Paraaortic lymph node (tissue), 1 donor: ENCODE measurements around a stretch of chr1.

DNA sequence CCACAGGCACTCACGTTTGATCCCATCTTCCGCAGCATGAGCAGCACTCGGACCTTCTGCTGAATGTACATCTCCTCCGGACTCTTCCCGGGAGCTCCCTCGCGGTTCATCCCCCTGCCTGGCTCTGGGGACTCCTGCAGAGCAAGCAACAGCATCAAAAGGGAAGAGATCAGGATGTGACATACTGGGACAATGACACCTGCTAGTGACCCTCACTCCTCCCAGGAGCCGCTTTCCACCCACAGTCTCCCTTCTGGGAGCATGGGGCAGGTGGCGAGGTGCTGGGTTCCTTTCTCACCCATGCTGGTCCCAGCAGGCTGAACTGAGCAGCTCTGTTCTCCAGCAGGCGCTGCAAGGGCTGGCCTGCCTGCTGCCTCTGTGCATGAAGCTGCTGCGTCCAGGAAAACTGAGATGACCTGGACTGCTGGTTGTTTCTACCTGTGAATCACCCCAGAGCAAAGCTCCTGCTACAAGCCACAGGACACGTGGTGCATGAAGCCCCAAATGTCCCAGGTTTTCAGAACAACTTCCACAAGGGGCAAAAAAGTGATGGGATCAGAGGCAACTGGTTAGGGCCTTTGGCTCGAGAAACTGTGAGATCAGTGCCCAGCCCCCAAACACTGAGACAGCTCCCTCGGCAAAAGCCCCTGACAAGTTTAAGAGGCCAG lies 38.0 kb downstream of the CTNNBIP1 start:
- PRO-cap, result no peak

DNA sequence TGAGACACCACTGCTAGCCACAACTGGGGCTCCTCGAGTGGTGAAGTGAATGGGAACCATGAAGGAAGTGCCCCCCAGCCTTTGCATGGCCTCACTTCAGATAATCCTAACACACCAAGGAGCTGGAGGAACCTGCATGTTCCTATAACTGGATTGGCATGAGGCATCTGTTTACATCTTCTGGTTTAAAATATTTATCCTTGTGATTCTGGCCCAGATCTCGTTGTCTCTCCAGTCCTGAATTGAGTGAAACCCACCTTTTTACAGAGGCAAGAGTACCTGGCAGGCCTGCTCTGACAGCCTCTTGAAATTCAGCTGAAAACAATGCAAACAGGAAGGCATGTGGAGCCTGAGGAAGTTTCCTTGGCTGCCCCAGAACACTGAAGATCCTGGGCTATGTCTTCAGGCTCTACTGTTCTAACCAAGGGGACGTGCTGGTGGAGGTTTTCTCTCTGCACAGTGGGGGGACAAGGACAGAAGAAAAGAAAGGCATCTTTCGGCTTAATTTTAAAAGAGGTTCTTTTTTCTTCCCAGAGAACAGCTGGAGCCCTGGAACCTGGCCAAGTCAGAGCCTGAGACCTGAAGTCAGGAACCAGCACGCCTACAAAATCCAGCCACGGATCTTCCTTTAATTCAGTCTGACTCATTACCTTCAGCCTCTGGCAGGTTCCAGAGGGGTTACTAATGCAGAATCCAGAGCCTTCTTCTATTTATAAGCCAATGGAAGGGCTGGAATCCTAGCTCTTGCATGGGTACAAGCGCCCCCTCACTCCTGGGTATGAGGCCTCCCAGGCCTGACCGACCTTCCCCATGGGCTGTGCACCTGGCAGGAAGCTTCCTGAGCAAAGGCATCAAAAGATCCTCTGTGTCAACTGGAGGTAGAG lies 19.9 kb downstream of the CTNNBIP1 start:
- PRO-cap, result no peak

- PRO-cap, result no peak
Observed at GRCh38 chr1:10179246-10180102, 30.9 kb upstream of the KIF1B start.

DNA sequence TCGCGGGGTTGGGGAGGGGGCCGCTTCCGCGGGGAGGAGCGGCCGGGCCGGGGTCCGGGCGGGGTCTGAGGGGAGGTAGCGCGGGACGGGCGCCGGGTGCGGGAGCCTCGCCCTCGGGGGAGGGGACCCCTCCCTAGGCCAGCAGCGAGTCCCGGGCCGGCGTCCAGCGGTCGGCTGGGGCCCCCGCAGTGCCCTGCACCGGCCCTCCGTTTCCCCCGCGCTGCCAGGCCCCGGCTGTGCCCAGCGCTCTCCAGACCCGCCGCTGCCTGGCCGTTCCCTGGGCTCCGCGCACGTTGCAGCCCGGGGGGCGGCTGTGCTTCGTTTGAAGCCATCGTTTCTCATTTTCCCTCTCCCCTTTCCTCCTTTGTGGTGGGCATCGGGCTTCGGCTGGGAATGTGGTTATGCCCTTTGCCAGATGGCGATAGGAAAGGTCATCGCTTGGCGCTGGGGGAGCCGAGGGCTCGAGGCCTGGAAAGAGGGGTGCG lies 587 bp downstream of the KIF1B start:
- PRO-cap, result no peak

DNA sequence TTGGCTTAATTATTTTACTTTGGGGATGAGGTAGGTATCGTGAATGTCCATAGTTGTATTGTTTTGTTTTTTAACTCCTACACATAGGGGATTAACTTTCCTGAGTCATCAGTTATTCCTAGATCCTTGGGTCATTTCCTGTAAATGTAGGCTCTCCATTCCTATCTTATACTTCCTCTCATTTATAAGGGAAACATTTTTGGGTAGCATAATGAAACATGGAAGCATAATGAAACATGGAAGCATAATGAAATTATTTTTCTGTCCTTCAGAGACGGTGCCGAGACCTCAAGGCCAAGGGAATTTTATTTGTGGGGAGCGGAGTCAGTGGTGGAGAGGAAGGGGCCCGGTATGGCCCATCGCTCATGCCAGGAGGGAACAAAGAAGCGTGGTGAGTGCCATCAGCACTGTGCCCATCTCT lies 5.0 kb downstream of the PGD start:
- PRO-cap, result no peak

DNA sequence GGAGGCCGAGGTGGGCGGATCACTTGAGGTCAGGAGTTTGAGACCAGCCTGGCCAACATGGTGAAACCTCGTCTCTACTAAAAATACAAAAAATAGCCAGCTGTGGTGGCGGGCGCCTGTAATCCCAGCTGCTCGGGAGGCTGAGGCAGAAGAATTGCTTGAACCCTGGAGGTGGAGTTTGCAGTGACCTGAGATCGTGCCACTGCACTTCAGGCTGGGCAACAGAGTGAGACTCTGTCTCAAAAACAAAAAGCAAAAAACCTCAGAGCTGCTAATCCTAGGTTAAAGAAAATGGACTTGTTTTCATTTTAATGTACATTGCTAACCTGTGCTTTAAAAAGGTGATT lies 82.6 kb downstream of the PEX14 start:
- PRO-cap, result no peak

DNA sequence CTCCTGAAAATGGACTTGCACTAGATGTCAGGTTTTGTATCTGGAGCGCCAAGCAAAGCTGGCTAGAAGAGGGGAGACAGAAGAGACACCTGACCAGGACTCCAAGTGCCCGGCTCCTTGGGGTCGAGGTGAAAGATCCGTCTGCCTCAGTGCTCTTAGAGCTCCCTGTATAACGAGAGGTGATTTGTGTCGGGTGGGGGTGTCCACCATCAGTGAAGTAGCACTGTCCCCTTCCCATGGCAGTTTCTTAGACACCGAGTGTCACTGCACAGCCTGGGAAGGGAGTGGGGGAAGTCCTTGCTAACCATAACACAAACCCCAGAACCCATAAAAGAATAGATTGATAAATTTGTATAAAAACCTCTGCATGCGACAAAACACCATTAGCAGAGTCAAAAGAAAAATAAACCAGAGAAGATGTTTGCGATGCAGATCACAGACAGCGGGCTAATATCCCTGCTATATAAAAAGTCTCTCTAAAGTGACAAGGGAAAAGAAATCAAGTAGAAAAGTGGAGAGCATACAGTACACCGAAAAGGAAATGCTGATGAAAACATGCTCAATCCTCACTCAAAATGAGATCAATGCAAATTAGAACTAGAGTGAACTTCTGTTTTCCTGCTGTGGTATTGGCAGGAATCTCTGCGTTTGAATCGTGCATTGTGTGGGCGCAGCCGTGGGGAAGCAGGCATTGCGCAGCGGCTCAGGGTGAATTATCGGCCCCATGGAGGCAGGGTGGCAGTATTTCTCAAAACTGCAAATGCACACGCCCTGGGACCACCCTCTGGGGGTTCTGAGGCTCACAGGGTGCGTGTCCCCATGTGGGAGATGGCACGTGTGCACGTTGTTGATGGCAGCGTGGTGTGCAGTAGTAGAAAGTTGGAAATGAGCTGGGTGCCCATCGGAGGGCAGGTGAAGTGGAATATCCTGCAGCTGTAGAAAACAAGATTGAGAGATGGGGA lies 140.4 kb downstream of the PEX14 start:
- PRO-cap, result no peak

- PRO-cap, result no peak
Observed at GRCh38 chr1:10622483-10623280, 147.9 kb downstream of the PEX14 start.

DNA sequence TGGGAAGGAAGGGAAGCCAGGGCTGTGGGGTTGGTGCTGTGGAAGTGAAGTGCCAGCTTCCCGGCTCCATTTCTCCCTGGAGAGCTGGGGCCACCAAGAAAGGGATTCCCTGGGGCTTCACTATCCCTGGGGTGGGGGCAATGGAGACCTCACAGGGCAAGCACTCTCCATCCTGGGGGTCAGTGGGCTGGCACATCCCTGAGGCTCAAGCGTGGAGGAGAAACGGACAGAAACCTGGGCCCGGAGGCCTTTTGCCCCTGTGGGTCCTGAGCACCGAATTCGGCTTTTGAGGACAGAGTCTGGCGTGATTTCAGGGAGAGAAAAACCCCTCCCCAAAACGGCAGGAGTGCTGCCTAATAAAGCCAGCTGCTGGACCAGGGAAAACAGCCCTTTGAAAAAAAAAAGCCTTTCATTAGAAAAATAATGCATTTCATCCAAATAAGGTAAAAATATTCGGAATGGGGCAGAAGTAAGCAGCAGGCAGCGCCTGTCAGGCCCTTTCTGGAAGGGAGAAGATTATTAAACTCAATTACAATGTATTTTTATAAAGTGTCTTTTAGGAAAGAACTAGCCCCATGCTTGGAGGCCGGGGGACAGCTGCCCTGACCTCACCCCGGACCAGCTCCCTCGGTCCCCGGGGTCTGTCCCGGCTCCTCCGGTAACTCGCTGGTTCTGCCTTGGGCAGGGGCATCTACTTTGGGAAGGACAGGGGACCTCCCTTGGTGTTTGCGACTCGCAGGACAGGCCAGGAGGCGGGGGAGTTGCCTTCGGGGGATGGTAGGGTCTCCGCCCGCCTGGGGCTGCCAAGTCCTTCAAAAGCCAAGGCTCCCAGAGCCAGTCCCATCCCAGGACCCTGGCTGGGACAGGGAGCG lies 157.6 kb downstream of the PEX14 start:
- PRO-cap, result bidirectional peak, plus-strand start at position 576 of the sequence, minus-strand start at position 288 of the sequence

- PRO-cap, result no peak
Observed at GRCh38 chr1:10635995-10636534, 160.4 kb downstream of the CASZ1 start.

- PRO-cap, result unidirectional peak, minus-strand start at chr1:10638443
Observed at GRCh38 chr1:10637887-10638659, 158.4 kb downstream of the CASZ1 start.

DNA sequence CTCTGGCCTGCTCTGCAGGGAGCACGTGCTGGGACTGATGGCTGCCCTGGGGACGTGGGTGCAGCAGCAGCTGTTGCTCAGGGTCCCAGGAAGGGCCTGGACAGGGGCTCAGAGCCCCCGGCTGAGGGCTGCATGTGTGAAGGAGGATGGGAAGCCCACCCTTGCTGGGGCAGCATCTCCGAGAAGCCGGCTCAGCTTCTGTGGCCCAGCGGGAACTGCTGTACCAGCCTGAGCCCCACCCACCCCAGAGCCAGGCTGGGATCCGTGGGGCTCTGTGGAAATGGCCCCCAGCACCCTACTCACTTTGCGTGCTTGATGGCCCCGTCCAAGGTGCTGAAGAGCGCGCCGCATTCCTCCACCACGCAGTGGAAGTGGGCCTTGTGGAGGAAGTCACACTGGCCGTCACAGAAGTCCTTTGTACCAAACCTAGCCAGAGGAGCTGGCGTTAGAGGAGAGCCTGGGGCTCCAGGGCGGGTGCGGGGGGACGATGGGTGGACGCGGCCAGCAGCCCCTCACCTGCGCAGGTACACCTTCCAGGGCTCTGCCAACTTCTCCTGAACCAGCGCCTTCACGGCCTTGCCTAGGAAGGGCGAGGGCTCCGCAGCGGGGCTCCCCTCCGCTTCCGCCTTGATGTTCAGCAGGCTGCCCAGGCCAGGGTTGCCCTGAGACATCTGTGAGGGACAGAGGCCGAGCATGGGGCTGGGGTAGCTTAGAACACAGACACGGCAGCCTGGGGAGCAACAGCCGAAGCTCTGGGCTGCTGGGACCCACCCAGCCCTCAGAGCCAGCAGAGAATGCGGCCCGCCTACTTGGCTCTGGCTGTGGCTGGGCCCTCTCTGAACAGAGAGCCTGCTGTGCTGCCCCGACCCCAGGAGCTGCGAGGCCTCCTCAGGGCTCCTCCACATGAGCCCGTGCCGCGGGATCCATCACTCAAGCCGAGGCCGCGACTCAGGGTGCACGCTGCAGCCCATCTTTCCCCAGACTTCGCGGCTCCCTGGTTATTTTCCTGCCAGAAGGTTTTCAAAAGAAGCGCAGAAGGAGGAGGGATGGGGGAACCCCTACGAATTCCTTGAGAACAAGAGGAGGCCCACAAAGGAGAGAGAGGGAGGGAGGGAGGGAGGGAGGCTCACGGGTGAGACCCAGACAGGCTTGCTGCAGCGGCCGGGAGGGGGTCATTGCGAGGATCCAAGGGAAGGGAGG lies 147.3 kb downstream of the CASZ1 start:
- PRO-cap, result no peak

GRCh38 chr1:10671845-10672570 lies 124.4 kb downstream of the CASZ1 start:
- PRO-cap, result no peak

DNA sequence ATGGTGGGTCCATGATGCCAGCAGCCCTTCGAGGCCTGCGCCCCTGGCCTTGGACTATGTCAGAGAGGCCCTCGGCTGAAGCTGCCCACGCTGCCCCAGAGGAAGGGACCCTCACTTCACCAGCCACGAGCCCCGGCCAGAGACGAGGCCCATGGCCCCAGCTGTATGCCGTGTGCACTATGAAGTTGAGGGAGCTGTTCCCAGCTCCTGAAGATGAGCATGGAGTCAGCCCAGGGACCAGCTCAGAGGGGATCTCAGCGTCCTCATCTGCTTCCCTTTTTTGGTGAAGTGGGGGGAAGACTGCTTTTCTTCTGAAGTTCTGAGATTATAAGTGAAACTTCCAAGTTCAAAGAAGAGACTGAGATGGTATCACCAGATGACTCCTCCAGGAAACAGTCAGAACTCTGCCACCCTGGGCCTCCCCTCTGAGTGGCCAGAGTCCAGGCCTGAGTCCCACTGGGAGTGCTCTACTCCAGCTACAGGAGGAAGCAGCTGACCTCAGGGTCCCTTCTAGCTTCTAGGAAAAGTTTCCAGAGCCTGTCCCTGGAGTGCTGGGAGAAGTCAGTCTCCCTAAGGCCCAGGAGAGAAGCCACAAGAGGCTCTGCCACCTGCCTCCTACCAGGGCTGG lies 104.8 kb downstream of the CASZ1 start:
- PRO-cap, result no peak

GRCh38 chr1:10693073-10693391 lies 103.4 kb downstream of the CASZ1 start:
- PRO-cap, result no peak

- PRO-cap, result no peak
Observed at GRCh38 chr1:10695399-10695707, 101.1 kb downstream of the CASZ1 start.

DNA sequence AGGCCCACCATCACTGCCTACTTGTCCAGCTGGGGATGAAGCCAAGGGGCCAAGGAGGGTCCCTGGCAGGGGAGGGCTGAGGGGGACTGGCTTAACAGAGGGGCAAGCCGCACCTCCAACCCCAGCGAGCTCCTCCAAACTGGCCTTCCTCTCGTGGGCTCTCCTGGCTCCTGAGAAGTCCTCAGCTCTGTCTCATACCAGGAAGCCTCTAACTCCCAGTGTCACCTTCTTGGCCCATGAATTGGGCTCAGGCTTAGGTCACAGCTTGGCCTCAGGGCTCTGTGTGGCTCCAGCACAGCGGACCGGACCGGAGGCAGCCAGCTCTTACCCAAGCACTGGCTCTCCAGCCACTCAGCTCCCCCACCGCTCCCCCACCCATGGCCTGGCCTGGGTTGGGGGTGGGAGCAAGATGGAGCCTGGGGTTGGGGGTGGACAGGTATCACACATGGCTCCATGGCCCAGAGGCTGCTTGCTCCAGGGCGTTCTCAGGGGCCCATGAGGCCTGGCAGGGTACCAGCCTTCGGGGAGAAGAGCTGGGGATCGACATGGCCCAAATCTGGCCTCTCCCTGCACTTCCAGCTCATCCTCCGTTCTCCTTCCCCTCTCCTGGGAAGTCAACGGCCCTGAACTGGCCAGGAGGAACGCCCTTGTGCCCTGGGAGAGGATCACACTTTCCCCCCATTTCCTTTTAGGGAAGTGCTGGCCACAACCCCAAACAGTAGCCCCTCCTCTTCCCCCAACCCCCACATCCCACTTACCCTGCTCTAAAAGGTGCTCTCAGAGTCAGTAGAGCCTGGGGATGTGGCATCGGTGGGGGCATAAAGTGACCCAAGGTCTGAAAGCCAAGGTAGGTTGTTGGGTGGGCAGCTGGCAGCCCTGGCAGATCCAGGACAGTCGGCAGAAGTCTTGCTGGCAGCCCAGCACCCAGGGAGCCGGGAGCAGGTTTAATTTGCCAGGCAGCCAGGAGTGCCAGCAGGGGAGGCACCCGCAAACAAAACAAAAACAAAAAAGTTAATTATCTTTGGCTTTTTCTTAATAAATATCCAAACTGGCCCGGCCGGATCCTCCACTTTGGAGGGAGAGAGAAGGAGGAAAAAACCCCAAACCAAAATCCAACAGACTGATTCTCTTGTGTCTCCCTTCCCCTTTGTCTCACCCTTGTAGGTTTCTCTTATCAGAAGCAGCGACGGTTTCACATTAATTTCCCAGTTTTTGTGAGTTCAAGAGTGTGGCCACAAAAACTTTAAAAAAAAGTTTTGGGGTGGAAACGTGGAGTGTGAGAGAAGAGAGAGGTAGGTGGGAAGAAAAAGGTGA lies 97.4 kb downstream of the CASZ1 start:
- PRO-cap, result no peak

DNA sequence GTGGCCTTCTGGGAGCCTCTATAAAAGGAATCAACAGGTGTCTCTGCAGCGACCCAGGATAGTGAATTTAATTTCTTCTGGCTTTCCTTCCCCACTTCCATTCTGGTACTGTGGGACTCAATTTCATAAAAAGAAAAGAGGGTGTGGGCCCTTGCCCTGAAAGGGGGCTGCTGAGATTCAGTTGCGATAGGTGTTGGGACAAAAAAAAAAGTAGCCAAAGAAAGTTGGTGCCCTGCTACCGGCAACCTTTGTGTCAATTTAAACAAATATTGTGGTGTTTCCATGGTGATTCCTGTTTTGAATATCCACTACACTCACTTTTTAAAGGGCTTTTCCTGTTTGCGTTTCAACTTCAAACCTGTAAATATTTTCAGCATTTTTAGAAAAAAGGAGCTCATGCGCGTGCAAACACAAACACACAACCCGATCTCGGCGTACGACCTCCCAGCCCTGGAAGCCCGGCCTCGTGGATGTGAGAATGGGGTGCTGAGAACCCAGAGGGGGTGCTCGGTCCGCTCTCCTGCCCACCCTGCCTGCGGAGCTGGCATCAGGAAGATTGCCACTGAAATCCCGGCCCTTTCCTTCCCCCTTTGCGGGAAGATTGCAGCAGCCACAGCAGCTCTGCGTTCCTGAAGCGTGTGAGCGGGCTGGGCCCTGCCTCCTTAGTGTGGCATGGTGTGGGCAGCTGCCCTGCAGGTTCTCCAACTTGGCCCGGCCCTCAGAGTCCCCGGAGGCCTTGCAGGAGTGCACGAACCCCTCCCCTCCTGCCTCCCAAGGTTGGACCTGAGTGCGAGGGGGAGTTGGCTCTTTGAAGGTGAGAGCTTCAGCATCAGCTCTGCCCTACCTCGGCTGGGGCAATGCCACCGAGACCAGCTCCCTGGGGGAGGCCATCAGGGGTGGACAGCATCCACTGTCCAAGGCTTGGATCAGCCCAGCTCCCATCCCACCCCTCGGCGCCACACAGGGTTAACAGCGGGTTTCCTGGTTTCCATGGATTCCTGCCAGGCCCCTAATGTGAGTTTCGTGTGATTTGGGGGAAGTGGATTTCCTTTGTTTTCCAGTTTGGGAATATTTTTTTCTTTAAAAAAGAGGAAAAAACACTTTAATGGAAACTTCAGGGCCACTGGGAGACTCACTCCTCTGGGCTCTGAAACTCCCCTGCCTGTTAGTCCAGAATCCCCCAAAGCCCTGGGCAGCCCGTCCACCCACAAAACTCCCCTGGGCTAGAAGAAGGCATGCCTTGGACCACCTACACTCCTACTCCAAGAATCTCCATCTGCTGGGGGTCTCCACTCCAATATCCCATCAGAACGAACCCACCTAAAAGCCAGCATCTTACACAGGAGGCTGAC lies 34.6 kb downstream of the CASZ1 start:
- PRO-cap, result unidirectional peak, plus-strand start at position 1,105 of the sequence

- PRO-cap, result no peak
Observed at GRCh38 chr1:10818638-10819286, 22.3 kb upstream of the CASZ1 start.

DNA sequence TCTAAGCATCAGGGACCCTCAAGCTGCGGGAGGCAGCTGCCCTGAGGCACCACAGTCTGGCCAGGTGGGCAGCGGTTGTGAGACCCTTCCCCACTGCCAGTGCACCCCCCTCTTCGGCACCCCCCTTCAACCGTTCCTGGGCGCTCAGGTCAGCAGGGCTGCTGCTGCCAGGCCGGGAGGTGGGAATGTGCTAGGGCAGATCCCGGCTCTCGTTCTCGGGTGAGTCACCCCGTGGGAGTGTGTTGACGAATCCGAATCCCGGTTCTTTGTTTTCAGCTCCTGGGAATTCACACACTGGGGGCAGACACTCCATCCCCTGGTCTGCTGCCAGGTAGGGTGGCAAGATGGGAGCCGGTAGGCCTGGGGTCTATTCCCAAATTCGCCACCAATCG lies 28.4 kb upstream of the CASZ1 start:
- PRO-cap, result no peak